Cytotoxic T cell (primary cell): ENCODE results near the gene TMCC2.

DNA sequence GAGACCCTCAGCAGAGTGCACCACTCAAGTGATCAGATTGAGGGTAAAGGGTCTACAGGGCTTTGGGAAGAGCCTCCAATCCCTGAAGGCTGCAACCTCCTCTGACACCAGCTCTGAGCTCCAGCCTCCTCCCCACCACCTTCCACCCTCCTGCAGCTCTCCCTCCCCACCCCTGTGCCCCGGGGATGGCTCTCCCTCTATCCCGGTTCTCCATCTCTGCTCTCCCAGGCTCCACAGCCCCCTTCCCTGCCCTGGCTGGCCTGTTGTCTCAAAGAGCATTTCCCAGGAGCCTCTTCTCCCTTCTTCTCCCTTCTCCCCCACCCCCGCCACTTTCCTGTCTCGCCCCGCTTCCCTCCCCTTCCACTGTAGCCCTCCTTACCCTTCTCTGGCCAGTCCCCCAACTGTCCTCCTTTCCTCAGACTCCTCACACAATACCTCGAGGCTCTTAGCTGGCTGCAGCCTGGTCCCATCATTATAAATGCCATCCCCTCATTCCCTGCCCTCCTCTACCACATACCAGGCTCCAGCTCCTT, 1.1 kb downstream of the PLEKHA6 start:
- PRO-cap, 2 experiments, result no peak in any of the 2 experiments

GRCh38 chr1:204376849-204377640, 17.3 kb upstream of the PLEKHA6 start:
- PRO-cap, 2 experiments, result no peak in any of the 2 experiments

GRCh38 chr1:204394135-204394961, 17.3 kb downstream of the PPP1R15B start:
- PRO-cap, 2 experiments, result no peak in any of the 2 experiments

GRCh38 chr1:204456950-204457600, 37.5 kb downstream of the PIK3C2B start:
- PRO-cap, 2 experiments, result no peak in any of the 2 experiments

DNA sequence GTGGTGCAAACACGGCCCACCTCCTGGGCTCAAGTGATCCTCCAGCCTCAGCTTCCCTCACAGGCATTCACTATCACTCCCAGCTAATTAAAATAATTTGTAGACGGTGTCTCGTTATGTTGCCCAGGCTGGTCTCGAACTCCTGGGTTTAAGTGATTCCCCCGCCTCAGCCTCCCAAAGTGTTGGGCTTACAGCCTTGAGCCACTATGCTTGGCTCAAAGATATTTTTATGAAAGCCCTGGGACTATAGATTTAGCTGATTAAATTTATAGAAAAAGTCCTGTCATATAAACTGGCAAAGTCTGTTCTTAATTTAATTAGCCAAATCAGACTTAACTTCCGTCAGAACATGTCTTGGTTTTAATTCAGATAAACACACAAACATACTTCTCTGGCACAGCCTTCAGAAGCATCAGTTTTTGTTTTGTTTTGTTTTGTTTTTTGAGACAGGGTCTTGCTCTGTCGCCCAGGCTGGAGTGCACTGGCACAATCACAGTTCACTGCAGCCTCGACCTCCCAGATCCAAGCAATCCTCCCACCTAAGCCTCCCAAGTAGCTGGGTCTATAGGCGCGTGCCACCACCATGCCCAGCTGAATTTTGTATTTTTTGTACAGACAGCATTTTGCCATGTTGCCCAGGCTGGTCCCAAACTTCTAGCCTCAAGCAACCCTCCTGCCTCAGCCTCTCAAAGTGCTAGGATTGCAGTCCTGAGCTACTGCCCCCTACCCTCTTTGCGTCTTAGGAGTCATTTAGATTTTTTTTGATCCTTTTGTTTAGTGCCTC, 34.6 kb downstream of the MDM4 start:
- PRO-cap, 2 experiments, result no peak in any of the 2 experiments

- PRO-cap, 2 experiments, result no peak in any of the 2 experiments
These were observed 51.3 kb downstream of the MDM4 start for GRCh38 chr1:204567534-204567928.

DNA sequence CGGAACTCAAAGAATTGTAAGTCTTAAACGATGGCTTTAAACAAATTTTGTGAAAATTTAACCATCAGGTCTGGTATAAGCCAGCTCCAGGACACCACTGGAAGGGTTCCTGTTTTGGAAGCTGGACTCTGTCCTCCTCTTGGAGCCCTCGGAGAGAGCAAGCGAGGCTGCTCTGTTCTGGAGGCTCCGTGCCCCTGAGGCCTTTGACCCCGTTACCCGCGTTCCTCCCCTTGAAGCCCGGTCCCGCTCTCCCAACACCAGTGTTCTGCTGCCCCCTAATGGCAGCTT, 21.7 kb upstream of the NFASC start:
- PRO-cap, 2 experiments, result no peak in any of the 2 experiments

- PRO-cap, 2 experiments, result no peak in any of the 2 experiments
These were observed 45.8 kb downstream of the NFASC start for GRCh38 chr1:204874173-204874645.

- PRO-cap, 2 experiments, result peak in 2 of 2 experiments; most common plus-strand start chr1:205227918 (in 1); most common minus-strand start chr1:205227796 (in 2)
These were observed at the start of gene TMCC2 for GRCh38 chr1:205227456-205228427. TMCC2 (plus strand) TSS chr1:205227946.

GRCh38 chr1:205285280-205286098, 36.1 kb downstream of the NUAK2 start:
- PRO-cap, 2 experiments, result peak in 2 of 2 experiments; most common plus-strand start chr1:205285957 (in 2); most common minus-strand start chr1:205285830 (in 1)

DNA sequence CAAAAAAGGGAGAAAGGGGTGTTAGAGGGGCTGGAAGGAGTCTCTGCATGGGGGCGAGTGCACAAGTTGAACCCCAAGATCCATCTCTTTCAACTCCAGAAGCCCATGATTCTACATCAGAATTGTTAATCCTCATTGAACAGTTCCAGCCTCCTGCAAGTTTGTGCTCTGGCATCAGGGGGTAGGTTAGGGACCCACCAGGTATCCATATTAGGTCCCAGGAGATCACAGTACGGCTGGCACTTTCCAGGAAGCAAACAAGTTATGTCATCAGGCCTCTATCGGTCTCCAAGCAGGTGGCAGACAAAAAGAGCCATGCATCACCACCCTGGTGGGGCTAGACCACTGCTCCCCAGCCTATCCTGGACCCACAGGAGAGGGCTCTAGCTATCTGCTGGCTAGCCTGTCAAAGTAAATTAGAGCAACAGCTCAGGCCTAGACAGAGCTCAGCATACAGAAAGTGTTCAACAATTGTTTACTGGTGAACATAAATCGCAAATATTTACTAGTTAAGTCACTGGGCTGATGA, 6.6 kb downstream of the NUAK2 start:
- PRO-cap, 2 experiments, result peak in 1 of 2 experiments; most common minus-strand start position 269 of the sequence (in 1)

DNA sequence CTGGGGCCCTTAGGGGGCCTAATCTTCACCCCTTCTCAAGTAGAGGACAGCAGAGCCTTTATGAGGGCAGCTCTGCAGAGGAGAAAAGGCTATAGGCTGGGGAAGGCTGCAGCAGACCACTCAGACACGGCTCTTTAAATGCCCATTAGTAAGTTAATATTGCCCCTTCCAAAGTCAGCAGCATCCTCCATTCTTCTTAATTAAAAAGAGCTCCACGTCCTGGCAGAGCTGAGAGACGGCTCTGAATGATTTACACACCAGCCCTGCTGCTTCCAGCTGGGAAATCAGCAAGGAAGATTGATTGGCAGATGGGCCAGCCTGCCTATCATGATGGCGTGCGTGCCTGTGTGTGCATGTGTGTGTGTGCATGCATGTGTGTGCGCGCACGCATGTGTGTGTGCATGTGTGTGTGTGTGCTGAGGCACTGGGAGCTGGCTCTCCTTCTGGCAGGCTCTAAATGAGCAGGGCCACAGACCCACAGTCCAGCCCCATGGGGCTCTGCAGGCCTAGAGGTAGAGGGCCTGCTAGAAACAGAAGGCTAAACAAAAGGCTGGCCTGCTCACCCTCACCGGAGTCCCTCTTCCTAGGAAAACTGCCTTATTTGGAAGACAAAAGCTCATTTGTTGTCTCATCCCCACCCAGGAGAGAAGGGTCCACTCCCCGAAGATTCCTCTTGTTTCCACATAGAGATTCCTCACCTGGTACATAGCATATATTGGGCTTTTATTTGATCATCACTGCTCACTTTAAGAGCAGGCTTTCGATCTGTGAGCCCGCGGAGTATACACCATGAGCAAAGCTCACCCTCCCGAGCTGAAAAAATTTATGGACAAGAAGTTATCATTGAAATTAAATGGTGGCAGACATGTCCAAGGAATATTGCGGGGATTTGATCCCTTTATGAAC, 6.0 kb downstream of the KLHDC8A start:
- PRO-cap, 2 experiments, result no peak in any of the 2 experiments

DNA sequence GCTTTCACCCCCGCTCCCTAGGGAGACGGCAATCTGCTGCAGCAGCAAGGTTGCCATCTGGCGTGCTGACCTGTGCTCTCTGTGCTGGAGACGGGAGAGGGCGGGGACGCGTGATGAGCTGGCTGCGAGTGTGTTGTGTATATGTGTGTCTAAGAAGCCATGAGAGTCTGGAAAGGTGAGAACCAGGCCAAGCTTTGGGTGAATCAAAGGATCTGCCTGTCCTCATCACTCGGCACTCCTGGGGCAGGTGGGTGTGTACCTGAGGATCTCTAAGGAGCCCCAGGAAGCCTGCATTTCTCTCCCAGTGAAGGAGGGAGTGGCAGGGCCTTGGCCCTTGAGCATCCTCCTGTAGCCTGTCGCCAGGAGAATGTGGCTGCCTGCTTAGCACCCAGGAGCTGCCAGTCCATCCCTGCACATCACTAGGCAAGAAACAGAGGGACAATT, 4.2 kb downstream of the KLHDC8A start:
- PRO-cap, 2 experiments, result no peak in any of the 2 experiments

DNA sequence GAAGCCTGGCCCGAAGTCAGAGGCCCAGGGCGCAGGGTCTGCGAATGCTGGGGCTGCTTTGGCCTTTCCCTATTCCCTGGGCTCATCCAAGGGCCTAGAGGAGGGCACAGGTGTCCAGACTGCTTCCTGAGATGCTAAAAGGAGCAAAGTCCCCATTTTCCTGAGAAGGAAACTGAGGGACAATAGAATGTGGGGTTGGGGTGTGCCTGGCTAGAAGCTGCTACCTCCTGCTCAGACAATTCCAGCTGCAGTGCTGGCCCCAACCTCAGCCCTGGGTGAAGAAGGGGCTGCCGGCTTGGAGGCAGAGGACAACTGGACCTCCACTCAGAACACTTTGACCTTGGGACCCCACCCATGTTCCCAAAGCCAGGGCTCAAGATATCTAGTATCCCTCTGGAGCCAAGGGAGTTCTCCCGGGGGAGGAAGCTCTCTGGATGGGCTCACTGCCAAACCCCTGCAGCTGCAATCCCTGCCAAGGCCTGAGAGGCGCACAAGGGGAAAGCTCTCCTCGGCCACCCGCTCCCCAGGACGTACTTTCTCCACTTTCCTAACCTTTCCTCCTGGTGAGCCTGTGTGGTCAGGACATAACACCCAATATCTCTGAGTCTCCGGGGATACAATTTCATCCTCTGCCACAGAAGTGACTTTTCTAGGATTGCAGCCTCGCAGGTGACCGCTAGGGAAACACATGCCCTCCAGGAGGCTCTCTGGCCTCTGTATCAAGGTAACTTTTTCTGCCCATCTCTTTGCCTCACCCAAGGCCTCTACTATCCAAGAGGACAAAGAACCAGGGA, 16.8 kb upstream of the LEMD1 start:
- PRO-cap, 2 experiments, result no peak in any of the 2 experiments

DNA sequence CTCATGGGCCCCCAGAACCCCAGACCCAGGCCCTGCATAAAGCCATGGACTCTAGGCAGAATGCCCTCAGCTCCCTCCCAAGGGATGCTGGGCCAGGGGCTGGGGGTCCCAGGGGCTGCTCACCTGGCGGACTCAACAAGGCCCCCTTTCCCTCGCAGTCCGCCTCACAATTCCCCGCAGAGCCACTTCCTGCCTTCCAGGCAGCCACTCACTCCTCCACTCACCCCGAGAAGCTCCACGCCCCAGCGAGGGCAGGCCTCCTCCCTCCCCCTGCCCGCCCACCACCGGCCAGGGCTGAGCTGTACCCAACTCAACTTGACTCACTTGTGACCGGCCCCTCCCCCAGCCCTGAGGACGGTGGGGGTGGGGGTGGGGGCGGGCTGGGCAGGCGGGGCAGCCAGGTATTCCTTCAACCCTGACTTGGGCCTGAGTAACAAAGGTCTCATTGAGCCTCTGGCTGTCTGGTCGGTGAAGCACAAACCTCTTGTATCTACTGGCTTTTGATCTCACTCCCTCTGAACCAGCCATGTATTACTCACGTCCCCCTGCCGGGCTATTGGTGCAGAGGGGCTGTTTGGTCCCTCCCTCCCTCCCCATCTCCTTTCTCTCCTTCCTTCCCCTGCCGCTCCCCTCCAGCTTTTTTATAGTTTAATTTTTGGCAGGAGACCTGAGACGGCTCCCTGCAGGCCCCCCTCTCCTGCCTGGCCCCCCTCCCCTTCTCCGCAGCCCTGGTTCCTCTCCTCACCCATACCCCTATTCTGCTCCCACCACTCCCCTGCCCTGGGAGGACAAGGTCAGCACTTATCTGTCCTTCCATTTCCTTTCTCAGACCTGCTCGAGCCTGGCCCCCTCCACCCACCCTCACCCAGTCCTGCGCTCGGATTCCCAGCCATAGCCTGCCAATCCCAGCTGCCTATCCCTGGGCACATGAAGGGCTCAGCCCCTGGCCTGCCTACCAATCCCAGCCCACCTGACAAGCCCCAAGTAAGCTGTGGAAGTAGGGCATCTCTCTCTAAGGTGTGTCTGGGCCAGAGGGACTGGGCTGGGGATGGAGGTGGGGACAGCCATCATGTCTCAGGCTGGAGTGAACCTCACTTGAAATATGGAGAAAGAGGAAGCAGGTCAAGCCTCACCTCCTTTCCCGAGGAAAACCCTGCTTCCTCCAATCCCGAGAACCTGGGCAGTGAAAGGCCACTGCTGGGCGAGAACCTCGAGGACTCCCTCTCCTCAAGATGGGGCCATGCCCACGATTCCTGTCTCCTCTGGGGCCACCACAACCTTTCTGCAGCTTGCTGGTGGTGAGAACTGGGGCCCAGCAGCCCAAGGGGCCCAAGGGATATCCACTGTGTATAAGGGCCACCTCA, 5.6 kb downstream of the BLACAT1 start:
- PRO-cap, 2 experiments, result no peak in any of the 2 experiments

DNA sequence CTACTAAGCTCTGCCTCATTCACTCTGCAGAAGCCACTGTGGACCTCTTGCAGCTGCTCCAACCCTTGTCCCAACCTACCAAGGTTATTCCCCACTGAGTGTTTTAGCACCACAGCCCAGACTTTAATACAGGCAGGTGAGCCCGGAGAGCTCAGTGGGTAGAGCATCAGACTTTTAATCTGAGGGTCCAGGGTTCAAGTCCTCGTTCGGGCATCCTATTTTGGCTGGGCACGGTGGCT, 18.1 kb upstream of the BLACAT1 start:
- PRO-cap, 2 experiments, result no peak in any of the 2 experiments

GRCh38 chr1:205600028-205600678, 31.3 kb downstream of the MFSD4A start:
- PRO-cap, 2 experiments, result no peak in any of the 2 experiments

DNA sequence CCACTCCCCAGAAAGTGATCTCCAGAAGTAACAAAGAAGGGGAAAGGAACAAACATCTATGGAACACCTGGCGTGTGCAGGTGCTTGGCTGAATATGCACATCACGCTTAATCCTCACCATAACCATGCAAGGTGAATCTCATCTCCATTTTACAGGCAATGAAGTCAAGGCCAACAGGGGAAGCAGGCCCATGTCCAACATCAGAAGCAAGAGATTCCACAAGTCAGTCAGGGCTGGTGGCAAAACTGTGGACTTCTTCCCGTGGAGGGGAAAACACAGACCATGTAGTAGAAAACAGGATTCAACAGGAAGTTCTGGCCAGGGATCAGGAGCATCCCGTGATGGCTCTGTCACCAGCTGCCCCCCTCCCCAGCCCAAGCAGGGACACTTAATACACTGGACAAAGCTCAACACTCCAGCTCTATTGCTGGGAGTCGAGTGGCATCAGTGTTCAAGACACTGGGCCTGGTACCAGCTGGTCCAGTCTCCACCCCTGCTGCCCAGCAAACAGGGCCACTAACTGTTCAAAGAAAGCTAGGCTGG, 3.8 kb downstream of the SLC45A3 start:
- PRO-cap, 2 experiments, result no peak in any of the 2 experiments

GRCh38 chr1:205701011-205701541, 20.8 kb upstream of the SLC45A3 start:
- PRO-cap, 2 experiments, result no peak in any of the 2 experiments

- PRO-cap, 2 experiments, result no peak in any of the 2 experiments
These were observed 23.2 kb upstream of the SLC45A3 start for GRCh38 chr1:205703455-205703883.